Measurements from ENCODE around the gene PAQR3.

- PRO-cap: no peak
Observed at GRCh38 chr4:77565940-77566620, 39.5 kb upstream of the CXCL13 start.

DNA sequence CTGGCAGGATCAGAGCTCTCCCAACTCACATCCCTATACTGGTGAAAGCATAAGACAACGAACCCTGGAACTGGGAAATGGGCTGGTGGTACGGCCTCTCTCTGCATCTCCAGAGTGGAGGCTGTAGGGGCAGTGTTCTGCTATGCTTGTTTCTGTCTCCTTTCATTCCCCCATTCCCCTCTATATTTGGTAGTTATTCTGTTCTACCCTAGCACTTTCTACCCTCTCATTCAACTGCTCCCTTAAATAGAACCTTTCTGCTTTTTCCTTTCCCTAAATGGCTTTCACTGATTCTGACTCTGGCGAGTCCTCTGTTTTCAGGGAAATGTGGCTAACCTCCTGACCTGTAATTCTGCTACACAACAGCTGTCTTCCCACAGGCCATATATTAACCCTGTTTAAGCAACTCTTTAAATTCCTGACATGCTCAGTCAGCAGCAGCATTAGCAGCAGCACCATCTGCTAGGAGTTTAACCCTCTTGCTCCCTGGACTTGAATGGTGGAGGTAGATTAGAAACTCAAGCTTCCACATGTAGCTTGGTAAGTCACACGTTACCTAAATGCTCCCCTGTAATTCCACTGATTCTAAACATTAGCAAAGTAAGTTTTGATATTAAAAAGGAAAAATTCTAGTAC is 94.2 kb downstream of the CXCL13 start:
- PRO-cap: no peak

DNA sequence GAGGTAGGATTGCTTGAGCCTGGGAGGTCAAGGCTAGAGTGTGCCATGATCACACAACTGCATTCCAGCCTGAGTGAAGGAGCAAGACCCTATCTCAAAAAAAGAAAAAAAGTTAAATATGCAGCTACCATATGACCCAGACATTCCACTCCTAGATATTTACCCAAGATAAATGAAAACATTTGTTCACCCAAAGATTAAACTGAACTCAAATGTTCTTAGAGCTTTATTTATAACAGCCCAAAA is 20.4 kb downstream of the CNOT6L start:
- PRO-cap: no peak

DNA sequence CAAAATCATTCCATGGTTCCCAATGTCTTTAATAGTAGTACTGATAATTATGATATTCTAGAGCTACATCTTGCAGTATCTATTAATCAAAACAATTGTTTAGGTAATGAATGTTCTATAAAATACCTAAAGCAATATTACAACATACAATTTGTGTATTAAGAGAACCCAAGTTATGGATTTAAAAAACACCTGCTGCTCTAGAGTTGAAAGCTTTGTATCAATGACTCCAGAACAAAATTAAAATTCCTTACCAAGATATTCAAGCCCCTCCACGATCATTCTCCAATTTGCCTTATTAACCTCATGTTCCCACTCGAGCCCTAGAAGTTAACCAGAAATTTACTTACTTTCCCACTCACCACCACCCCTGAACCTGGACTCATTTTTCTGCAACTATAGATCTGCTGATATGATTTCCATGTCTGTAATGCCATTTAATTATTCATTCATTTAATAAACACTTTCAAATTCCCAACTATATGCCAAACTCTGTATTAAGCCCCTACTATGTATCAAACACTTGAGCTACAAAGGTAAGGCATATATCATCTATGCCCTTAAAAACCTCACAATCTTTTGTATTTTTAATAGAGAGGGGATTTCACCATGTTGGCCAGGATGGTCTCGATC is 12.6 kb downstream of the CNOT6L start:
- PRO-cap: no peak

- PRO-cap: no peak
Observed at GRCh38 chr4:77810469-77811295, 8.5 kb downstream of the CNOT6L start.

DNA sequence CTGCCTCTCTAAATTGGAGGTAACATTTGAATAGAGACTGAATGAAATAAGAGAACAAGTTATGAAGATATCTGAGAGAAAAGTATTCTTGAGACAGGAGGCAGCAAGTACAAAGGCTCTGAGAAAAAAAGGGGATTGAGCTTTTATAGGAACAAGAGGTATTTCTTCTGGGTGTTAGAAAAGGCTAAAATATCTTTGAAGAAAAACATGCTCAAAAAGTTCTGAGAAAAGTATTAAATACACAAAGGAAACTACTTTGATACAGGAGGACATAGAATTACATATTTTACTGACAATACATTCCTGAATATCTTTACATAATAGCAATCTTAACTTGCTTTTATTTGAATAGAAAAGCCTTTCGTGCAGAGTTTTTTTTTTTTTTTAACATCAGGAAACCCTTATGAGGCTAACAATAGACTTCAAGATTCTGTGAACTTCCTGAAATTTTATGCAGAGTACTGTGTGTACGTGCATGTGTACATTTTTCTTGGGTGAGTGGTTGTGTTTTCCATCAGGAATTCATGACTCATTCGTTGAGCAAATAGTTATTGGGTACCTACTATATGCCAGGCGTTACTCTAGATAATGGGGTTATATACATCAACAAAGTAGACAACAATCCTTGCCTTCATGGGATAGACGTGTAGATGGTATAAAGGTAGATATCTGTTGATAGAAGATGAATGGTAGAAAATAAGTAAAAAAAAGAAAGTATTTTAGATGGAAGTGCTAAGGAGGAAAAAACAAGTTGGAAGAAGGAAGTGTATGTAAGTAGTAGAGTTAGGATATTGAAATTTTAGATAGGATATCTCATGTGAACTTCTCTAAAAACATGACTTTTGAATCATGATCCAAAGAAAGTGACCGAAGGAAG is 59.0 kb downstream of the MRPL1 start:
- PRO-cap: no peak

DNA sequence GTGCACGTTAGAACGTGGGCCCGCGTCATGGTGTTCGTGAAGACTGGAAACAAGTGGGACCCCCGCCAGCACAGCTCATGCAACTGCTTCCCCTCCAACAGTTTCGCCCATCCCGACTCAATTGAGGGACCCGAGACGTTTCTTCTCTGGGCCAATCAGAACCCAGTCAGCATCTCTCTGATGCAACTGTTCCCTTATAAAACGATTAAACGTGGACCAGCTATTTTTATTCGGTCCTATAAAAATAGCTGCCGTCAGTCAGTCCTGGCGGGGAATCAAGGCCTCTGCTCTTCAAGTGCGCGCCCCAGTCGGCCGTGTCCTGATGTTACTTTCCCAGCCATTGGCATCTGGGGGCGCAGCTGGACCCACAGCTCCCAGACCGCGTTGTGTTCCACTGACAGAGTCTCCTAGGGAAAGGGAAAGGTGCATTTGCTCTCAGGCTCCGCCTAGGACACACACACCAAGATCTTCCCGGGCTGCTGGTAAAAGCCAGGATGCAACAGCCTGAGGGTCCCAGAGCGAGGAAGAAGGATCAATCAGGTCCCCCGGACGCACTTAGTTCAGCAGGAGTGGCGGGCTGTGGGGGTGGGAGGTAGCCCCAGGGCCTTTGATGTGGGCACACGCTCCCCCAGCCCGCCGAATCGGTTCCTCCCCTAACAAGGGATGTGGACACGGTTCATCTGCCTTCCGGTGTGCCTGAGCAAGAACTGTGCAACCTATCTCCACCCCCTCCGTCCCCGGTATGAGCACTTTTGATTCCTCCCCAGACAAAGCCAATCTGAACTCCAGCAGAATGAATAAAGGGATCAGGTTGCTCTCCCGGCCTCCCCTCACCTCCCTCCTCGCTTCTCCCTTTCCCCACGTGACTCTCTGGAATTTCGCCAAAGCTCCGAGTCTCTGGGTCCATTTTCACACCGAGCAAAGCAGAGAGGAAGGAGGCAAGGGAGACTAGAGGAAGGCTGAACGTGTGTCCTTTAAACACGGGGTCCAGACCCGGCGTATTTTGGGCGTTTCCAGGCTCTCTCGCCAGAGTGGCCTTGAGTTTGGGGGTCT is 733 bp upstream of the FRAS1 start:
- PRO-cap: bidirectional peak, plus-strand start at position 257 of the sequence, minus-strand start at position 109 of the sequence; unidirectional peak, plus-strand start at position 926 of the sequence

GRCh38 chr4:78915170-78915971 is 23.9 kb downstream of the PAQR3 start:
- PRO-cap: no peak

- PRO-cap: no peak
Observed at GRCh38 chr4:78915972-78916307, 23.3 kb downstream of the PAQR3 start.

GRCh38 chr4:78938756-78939768 is at the start of gene PAQR3:
PAQR3 (minus strand) TSS chr4:78939438.
- PRO-cap: bidirectional peak, plus-strand start at chr4:78939519, minus-strand start at chr4:78939359

DNA sequence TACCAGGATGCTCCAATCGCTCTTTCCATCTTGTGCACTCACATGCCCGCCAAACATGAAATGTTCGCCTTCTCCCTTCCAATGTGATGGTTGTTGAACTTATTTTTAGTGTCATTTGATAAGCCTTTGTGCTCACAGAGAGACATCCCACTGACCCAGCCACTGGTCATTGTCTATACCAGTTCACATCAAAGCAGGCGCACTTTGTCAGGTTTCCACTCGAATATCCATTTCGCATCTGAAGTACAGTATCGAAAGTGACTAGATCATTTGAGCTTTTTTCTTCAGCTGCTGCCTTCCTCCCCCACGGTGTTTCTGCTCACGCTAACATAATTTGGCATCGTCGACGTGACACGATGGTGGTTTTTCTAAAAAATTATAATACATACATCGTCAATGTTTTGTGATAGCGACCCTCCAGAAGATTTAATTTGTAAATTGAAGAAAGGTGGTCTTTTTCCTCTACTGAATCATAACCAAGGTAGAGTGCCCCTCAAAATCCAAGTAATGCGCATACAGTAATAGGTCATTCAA is 167.2 kb downstream of the ANTXR2 start:
- PRO-cap: no peak

- PRO-cap: no peak
Observed at GRCh38 chr4:80124669-80125795, 52.0 kb upstream of the ANTXR2 start.

DNA sequence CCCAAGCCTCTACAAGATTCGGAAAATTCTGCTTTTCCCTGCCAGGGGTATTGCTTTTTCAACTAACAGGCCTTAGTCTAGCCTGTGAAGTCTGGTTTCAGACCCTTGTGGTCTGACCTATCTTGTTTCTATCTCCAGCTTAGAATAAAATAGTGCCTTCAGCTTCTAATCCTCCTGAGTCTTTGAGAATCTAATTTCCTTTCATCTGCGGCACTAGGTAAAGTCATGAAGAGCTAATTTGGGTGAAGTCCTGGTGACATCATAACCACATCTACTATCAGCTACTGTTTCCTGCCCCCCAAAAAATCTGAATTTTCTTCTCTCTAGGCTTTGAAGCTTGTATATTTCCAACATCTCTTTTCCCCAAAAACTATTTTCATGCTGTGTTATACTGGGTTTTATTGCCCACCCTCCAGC is 52.8 kb upstream of the ANTXR2 start:
- PRO-cap: no peak

- PRO-cap: unidirectional peak, plus-strand start at chr4:80202413
Observed at GRCh38 chr4:80201558-80202569, 4.6 kb downstream of the PRDM8 start.

DNA sequence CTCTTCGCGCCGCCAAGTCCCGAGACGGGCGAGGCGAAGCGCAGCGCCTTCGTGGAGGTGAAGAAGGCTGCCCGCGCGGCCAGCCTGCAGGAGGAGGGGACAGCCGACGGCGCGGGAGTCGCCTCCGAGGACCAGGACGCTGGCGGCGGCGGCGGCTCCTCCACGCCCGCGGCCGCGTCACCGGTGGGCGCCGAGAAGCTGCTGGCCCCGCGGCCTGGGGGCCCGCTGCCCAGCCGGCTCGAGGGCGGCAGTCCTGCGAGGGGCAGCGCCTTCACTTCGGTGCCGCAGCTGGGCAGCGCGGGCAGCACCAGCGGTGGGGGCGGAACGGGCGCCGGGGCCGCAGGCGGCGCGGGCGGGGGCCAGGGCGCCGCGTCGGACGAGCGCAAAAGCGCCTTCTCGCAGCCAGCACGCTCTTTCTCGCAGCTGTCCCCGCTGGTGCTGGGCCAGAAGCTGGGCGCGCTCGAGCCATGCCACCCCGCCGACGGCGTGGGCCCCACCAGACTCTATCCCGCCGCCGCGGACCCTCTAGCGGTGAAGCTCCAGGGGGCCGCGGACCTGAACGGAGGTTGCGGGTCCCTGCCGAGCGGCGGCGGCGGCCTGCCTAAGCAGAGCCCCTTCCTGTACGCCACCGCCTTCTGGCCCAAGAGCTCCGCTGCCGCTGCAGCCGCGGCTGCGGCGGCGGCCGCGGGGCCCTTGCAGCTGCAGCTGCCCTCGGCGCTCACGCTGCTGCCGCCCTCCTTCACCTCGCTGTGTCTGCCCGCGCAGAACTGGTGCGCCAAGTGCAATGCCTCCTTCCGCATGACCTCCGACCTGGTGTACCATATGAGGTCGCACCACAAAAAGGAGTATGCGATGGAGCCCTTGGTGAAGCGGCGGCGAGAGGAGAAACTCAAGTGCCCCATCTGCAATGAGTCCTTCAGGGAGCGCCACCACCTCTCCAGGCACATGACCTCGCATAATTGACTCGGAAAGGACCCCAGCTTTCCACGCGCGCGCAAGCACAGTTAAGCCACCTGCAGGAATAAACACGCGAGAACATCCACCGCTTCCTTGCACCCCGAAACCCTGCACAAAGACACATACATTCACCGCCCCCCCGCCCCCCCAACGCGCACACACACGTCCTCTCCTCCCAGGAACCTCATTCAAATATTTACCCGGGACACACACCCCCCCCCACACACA is 5.7 kb downstream of the PRDM8 start:
- PRO-cap: unidirectional peak, minus-strand start at position 755 of the sequence

DNA sequence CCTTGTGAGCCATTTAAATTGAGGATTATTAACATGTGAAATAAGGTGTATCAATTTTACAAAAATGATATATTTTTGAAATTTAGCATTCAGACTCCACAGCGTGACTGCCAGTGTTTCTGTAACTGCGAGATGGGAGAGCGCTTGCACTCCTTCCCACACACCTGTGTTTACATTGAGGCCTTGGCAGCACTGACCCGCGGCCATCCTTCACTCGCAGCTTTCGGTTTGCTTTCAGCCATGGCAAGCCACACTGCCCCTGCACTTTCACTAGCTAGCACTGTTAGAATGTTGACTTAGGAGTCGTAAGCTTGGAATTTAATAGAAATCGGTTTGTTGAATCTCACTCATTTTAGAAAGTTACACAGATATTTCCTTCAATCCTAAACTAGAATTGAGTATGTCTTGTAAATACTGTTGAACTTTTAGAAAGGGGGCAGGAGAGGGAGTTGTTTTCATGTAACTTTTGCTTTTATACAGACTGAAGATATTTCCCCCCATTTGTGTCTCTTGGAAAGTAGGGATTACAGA is 136.2 kb downstream of the CFAP299 start:
- PRO-cap: no peak

DNA sequence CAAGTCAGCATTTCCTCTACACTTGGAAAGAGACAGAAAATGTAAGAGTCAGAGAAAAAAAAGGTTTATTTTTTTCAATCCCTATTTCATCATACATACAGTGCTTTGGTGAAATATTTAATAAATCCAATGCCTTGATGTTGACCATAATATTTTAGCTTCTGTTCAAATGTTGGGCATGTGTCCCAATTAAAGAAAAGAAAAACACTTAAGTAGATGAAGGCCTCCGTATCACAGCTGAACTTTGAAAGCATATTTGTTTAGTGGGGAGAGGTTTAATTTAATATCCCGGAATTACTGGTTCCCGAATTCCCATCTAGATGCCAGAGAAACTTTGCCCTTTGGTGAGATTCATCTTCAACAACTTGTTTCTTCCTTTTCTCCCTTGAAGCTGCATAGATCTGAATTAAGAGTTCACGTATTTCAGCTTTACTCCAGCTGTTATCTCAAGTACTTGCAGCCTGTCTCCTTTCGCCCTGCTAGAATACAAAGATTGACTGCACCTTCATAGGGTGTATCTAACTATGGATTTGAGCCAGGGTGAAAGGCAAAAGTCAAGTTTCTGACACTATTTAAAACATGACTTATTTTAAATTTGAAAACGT is 5.7 kb downstream of the RASGEF1B start:
- PRO-cap: no peak

DNA sequence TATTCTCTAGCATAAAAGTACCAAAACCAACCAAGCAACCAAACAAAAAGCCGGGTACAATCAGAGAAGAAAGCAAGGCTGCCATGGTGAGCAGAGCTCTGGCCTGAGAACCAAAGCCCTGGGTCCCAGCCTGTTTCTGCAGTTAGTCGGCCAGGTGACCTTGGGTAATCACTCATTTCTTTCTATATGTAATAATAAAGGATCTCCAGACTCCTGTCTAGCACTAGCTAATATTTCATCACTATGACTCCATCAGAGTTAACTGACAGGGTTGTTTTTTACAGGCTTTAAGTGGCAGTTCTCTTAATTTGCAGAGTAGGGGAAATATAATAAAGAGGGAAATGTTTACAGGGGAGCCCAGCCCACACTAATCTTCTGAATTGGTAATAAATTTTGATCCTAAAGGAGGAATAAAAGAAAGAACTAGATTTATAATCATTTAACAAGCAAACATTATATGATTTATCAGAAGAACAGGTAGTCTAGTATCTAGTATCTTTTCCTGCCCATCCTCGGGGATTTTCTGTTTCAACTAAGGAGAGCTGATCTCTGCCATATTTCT is 34.1 kb upstream of the RASGEF1B start:
- PRO-cap: no peak

GRCh38 chr4:81622526-81623091 is 150.9 kb upstream of the RASGEF1B start:
- PRO-cap: no peak

DNA sequence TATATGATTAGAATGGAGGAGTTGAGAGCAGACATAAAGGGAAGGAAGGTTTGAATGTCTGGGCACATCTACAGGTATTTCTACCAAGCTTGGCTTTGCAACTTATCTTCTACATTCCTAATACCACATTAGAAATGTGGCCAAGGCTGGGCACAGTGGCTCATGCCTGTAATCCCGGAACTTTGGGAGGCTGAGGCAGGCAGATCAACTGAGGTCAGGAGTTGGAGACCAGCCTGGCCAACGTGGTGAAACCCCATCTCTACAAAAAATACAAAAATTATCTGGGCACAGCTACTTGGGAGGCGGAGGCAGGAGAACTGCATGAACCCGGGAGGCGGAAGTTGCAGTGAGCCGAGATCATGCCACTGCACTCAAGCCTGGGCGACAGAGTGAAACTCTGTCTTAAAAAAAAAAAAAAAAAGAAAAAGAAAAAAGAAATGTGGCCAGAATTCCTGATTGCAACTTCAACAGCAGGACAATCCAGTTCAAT is 196.6 kb upstream of the RASGEF1B start:
- PRO-cap: no peak

All from trachea (tissue), 1 donor.